Left lung (tissue), 1 donor: Measurements from ENCODE around the gene TMEM40.

GRCh38 chr3:12318582-12319133 is 29.8 kb downstream of the PPARG start:
- PRO-cap, result no peak

GRCh38 chr3:12351204-12351743 is 62.4 kb downstream of the PPARG start:
- PRO-cap, result no peak

GRCh38 chr3:12470984-12471899 is 13.0 kb upstream of the TSEN2 start:
- PRO-cap, result no peak

DNA sequence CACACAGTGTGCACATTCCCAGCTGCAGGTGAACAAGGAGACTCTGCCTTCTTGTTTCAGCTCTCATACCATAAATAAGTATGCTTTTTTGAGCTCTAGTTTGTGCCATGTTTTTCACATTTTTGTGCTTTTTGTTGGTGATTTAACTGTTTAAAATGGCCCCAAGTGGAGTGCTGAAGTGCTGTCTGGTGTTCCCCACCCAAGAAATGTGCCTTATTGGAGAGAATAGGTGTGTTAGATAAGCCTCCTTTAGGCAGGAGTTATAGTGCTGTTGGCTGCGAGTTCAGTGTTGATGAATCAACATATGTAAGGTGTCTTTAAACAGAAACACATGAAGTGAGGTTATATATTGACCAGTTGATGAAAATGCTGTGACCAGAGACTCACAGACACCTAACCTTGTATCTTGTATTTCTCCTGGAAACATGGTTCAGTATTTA is 2.9 kb upstream of the TSEN2 start:
- PRO-cap, result no peak

DNA sequence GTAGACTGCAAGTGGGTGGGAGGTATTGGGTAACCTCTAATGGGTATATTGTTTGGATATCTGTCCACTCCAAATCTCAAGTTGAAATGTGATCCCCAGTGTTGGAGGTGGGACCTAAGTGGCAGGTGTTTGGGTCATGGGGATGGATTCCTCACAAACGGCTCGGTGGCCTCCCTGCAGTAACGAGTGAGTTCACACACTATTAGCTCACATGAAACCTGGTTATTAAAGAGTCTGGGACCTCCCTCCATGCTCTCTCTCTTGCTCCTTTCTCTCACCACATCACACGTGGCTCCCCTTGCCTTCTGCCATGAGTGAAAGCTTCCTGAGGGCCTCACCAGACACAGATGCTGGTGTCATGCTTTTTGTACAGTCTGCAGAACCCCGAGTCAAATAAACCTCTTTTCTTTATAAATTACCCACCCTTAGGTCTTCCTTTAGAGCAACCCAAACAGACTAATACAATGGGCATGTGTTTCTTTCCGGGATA is 31.9 kb downstream of the MKRN2 start:
- PRO-cap, result no peak

GRCh38 chr3:12647549-12648093 is 16.3 kb downstream of the RAF1 start:
- PRO-cap, result no peak

GRCh38 chr3:12759093-12759767 is at the start of gene TMEM40:
Gene TMEM40, minus strand, starts transcription at chr3:12759259.
- PRO-cap, result no peak

DNA sequence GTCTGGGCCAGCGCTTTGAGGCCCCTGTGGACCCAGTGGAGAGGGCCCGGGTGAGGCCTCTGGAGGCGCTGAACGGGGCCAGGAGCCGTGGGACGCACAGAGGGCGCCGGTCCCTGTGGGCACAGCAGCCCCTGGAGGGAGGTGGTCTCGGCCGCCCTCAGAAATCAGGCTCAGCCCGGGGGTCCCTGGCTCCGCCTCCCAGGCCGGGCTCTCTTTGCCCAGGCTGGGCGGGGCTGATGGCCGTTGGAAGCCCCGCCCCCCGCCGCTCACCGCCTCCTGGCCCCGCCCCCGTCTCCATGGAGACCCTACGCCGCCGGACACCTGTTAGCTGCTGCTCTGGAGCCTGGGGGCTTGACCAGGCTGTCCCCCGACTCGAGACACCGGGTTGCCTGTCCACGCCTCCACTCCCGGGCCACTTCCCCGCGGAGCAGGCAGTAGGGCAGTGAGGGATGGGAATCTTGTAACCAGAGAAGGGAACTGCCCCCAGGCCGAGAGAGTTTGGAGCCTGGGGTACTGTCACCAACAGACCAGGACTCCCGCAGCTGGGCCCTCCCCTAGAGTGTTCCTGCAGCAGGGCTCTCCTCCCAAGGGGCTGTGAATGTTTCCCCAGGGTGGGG is 27.7 kb upstream of the RPL32 start:
- PRO-cap, result no peak

- PRO-cap, result no peak
These were observed 50.6 kb upstream of the RPL32 start for GRCh38 chr3:12892027-12892293.

DNA sequence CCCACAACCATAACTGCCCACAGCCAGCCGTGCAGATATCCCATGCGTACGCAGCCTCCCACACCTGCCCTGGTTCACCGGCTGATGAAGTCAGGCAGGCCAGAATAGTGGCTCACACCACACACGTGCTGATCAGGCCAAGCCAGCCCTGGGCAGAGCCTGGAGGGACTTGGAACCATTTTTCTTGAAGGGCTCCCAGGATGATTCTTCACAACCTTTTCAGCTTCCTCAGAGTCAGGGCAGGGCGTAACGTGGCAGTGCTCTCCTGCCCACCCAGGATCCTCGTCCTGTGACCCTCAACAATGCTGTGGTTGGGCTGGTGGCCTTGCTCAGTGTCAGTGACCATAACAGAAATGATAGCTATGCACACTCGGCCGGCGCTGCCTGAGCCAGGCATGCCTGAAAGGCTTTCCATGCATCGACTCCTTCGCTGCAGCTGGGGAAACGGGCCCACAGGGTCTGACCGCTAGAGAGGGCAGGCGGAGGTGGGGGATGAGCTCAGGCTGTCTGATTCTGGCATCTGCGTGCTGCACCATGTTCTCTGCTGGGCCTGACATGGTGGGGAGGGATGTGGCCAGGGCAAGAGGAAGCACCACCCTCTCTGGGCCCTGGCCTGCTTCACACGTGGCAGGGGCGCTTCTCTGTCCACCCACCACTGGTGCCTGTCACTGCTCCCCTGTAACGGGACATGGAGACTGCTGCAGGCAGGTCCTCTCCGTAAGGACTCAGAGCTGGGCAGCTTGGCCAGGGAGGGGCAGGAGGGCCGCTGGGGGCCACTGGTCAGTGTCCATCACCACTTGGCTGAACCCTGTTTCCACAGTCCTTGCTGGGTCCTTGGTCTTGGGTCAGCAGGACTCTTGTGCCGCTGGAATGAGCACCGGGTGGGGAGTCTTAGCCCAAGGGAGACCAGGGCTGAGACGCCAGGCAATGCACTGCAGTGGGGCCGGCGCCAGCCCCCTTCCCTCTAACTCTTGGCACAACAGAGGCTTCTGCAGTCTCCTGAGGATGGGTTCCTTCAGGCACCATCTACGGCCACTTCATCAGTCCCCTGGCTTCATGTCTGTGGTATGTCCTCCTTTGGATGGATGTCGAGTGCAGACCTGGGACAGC is 64.1 kb upstream of the RPL32 start:
- PRO-cap, result no peak

GRCh38 chr3:12913311-12913973 is 72.1 kb upstream of the RPL32 start:
- PRO-cap, result no peak

GRCh38 chr3:13007296-13007513 is 66.0 kb downstream of the IQSEC1 start:
- PRO-cap, result no peak

DNA sequence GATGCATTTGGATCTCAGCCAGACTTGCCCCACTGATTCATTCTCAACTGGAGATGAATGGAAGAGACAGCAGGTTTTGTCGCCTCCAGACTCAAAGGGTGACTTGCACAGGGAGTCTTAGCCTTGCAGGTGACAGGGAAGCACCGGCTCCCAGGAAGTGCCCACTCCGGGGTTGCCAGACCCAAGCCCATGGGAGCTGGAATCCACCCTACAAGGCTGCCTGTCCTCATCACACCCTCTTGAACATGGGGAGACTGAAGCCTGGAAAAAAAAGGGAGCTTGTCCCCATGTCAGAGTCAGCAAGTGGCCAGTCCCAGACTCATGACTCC is 94.8 kb downstream of the NUP210 start:
- PRO-cap, result unidirectional peak, minus-strand start at position 245 of the sequence

DNA sequence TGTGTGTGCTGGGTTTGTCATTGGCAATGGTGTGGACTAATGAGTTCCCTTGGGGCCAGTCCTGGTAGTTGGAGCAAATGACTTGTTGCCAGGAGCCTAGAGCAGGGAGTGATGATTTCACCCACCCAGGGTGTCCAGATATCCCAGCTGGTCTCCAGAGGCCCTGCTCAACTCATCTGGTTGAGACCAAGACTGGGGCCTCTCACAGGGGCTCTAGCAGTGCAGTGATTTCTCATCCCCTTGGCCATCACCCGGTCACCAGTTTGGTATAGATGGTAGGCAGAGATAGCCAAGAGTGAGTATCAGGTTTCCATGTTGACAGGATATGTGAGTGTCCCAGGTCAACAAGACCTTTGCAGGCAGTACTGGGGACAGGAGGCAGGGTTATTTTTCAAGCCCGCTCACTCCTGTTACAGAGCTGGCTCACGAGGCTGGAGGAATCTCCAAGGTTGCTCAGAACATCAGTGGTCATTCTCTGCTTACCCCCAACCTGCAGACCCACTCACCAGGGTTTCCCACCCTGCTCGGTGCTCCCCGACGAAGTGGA is 4.0 kb upstream of the HDAC11 start:
- PRO-cap, result no peak

DNA sequence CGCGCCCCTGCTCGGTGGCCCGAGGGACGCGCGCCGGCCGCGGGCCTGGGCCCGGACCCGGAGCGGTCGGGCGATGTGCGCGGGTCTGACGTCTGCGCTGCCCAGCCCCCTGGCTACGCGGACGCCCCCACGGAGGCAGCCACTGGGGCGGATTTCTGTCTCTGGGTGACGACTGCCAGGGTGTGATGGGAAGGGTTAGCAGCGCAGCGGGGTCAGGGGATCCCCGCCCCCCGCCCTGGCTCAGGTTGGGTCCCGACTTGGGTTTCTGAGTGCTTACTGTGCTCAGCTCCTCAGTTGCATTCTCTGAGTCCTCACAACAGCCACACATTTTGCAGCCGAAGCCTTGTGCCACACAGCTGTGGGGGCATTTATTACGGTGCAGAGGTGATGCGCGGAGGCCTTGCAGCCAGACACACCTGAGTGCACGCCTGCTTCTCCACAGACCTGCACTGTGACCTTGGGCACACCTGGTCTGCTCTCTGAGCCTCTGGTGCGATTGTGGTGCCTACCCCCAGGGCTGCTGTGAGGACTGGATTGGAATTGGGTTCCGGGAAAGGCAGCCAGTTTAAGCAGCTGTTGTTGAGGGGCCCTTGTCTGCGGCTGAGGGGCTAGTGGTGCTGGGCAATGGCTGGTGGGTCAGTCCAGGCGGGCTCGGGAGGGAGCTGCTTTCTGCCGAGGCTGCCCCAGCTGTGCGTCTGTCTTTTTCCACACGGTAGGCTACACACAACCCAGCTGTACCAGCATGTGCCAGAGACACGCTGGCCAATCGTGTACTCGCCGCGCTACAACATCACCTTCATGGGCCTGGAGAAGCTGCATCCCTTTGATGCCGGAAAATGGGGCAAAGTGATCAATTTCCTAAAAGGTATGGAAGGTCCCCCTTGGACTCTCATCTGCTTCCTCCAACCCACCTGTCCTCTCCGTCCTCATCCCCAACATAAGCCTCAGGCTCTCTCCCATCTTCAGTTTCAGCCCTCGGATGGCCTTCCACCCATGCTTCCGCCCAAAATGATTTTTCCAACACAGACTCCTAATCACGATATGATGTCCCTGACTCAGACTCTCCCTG is 758 bp downstream of the HDAC11 start:
- PRO-cap, result unidirectional peak, plus-strand start at position 48 of the sequence

DNA sequence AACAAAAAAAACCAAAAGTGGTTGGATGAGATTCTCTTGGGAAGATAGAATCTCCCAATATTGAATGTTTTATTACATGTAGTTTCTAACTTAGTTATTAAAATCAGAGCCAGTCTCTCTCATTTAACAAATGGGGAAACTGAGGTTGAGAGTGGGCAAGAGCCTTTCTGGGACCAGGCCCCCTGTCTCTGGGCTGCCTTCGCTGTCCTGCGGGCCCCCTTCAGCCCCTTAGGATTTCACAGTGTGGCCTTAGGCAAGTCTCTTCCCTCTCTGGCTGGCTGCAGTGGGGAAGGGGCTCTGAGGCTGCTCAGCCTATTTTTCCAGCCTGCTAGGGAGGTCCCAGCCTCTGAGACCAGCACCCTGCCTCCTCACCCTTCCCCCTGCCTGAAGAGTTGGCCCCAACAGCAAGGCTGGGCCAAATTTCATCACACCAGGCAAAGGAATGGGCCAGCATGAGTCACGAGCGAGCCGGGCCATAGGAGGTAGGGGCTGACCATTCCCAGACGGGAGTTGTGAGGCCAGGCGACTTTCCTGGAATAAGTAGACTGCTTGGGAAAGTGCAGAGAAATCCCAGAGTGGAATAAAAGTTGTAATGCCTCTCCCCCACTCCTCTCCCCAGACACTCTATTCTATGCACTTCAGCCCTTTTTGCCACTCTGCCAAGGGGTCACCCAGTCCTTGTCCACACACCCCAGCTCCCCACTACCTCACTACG is 5.8 kb upstream of the FBLN2 start:
- PRO-cap, result no peak

GRCh38 chr3:13546477-13547192 is 2.3 kb upstream of the FBLN2 start:
- PRO-cap, result unidirectional peak, minus-strand start at chr3:13546996

- PRO-cap, result no peak
These were observed 13.1 kb downstream of the WNT7A start for GRCh38 chr3:13866793-13867129.

DNA sequence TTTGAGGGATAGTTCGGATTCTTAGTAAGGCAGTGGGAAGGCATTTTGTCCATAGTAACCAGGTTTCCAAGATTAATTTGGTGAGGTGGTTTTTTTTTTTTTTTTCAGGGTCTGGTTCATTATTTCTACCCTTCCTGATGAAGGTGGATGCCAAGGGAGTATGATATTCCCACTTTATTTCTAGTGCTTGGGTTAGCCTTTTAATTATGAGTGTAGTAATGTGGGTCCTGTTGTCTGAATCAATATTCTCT is 83.0 kb downstream of the CHCHD4 start:
- PRO-cap, result no peak

GRCh38 chr3:14123957-14124567 is 608 bp downstream of the CHCHD4 start:
- PRO-cap, result bidirectional peak, plus-strand start at chr3:14124413, minus-strand start at chr3:14124381